Panc1 (cell line): ENCODE results near the genes POU2AF3, POU2AF1 and FDXACB1.

DNA sequence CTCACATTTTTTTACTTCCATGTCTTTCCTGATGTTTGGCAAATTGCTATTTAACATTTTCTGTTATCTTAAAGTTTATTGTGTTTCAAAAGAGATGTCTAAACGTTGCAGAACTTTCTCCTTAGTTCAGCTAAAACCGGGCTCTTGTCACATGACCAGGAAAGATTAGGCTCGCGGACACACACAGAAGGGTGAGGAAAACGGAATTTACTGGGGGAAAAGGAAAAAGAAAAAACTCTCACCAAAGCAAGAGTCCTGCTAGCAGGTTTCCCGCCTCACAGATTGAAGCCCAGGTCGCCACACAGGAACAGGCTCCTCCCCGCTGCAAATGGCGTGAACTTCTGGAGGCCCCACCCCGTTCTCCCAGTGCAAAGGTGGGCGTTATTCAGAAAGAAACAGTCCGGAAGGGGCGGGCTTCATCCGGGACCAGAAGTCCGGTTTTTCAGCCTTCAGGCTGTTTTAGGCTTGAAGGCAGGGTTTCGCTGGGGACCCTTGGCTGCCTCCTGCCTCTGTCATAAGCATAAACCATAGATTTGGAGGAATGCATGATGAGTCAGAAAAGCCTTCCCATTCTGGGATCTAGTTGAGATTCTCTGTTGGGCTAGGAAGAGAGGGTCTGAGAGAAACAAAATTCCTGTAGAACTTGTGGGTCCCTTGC lies 148.4 kb upstream of the POU2AF2 start:
- RRBS, 2 experiments = no CpG with 5 or more reads among the region's 16 CpGs

DNA sequence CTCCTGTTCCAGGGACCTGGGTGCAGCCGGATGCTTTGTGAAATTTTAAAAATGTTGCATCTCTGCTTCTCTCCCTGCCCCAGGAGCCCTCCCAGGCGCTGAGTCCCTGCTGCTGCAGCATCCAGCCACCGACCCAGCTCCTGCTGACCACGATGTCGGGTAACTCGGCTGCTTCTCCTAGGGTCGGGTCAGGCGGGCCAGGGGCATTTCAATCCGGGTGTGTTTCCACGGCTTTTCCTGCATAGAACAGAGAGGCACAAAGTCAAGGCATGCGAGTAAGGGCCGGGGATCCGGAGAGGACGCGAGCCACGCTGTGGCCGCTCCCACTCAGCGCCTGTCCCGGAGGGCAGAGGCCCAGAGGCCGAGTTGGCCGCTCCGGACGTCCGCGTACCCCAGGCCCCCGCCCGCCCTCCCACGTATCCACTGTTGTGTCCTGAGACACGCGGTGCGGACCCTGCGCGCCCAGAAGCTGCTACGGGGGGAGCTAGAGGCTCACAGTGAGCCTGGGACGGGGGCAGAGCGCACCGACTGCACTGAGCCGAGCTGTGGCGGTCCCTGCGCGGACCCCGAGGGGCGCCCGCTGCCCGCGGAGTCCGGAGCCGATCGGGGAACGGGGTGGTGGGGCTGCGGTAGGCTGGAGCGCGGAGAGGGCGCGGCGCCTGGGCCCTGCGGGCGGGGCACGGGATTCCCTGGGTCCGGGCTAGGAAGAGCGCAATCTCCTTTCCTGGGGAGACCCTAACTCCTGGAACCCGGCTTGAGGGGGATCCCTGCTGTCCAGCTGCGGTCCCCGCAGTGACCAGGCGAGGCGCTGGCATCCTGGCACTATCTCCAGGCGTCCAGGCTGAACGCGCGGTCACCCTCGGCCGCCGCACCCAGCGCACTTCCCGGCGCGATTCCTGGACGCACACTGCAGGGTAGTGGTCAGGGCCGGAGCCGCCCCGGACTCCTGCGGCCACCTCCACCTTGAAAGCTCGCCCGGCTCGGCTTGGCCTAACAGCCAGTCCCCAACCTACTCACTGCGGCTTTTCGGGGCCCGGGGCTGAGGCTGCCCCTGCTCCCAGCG lies at the start of gene POU2AF3:
POU2AF3 (plus strand) TSS at position 117 of the 1,063 bp plus-strand sequence.
- RRBS, 2 experiments = 19 to 24% methylated on average over 32 to 36 of the region's 89 CpGs

- RRBS, 2 experiments = 57 to 80% methylated on average over 13 to 17 of the region's 27 CpGs
These were observed at the start of gene POU2AF1 for GRCh38 chr11:111379079-111379607. Gene POU2AF1 (minus strand): TSS chr11:111379275.

GRCh38 chr11:111602993-111603925 lies 1.0 kb downstream of the SIK2 start:
- RRBS, 2 experiments = under 1 to 4% methylated on average over 19 of the region's 37 CpGs

DNA sequence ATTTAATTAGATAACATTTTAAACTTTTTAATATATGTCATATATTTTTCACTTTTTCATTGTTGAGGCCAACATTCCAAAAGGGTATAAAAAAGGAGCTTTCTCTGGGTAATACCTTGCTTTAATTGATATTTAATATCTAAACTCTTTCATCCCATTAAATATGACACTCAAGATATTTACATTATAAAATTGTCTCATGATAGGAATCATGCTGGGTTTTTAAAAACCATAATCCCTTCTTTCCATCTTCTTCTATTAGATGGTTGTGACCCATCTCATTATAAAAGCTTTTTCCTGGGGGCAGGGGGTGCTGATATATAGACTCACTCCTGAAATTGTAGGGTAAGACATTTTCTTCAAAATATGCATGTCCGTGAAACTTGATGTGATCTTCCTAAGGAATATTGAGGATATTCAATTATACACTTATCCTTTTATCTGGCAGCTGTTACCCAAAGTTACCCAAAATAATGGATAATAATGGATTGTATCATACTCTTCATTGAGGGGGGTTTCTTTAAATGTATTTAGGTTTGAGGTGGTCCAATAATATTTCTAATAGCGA lies 10.9 kb downstream of the SIK2 start:
- RRBS, 2 experiments = no CpG with 5 or more reads among the region's 2 CpGs

DNA sequence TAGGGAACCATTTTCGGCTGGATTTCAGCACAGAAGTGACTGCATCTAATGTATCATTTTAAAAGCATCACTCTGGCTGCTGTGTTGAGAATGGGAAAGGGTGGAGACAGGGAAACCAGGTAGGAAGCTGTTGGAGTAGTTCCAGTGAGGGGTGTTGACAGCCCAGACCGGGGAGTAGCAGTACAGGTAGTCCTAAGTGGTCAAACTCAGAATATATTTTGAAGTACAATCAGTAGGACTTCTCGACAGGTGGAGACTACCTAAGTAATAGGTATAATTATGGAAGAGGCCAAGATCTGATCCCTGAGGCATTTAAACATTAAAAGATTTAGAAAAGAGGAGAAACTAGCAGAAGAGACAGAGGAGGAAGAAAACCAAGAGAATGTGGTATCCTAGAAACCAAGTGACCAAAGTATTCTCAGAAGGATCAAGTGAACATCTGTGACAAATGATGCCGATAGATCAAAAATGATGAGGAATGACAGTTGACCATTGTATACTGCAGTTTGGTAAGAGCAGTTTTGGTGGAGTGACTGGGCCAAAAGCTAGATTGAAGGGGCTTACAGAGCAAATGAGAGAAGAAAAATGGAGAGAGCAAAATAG lies 23.0 kb downstream of the SIK2 start:
- RRBS, 2 experiments = no CpG with 5 or more reads among the region's 4 CpGs

- RRBS, 2 experiments = no CpG with 5 or more reads among the region's 12 CpGs
These were observed 38.8 kb downstream of the PPP2R1B start for GRCh38 chr11:111727215-111727949.

- RRBS, 2 experiments = no CpG with 5 or more reads among the region's 13 CpGs
These were observed 31.9 kb downstream of the PPP2R1B start for GRCh38 chr11:111733972-111735036.

DNA sequence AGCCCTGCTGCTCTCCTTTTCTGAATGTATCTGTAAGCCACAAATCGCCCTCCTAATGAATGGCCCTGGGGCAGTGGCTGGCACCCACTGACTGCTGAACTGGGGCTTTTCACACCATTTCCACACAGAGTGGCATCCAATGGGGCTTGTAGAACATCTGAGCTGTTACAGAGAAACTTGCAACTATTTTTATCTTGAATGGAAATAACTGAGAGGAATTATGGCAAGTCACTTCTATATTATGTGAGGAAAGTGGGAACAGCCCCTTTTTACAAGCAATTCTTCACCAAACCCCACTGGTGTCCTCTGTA lies 29.4 kb downstream of the PPP2R1B start:
- RRBS, 2 experiments = no CpG with 5 or more reads among the region's 1 CpG

- RRBS, 2 experiments = 62 to 85% methylated on average over 3 of the region's 21 CpGs
These were observed 28.7 kb downstream of the PPP2R1B start for GRCh38 chr11:111737162-111738220.

DNA sequence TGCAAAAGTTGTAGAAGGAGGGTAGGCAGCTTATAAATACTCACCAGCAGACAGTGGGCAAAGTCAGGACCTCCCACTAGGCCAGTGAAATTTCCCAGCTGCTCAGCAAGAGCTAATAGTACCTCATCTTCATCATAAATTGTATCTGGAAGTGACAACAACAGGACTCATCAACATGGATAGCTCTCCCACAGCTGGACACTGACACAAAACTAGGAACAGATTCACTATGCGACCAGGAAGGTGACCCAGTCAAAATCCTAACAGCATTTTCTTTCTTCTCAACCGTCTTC lies 1.5 kb downstream of the PPP2R1B start:
- RRBS, 2 experiments = no CpG with 5 or more reads among the region's 2 CpGs

DNA sequence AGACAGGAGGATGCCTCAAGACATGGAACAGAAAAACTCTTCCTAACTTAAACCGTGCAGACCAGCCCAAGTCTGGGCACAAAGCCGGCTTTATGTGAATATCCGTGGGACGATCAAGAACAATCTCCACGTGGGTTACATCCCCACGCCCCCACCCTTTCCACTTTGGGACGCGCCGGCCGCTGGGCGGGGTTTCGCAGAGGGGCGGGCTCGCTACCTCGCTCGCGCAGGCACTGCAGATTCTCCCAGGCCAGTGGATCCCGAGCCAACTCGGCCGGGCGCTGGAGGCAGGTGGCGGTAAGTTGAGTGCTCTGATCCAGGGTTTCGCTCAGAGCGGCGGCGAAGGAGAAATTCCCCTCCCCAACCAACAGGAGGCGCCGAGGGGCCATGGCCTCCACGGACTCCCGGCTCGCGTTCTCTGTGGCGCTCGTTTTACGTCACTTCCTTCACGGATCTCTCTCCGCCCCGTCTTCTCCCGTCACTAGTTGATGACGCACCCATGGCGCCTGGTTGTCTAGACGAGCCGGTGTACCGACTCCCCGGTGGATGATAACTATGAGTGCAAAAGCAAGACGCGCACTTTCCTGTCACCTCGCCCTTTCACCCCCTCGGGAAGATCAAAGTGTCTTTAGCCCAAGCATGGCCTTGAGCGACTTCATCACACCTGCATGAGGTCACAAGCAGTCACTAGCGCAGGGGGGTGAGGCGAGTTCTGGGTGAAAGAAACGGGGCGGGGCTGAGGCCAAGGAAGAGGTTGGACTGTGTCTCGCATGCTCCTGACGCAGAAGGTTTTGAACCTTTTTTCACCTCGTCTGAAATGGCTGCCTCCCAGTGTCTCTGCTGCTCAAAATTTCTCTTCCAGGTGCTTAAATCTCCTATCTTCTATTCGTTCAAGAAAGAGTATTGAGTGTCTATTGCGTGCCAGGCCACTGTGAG lies at the start of gene FDXACB1:
FDXACB1 (minus strand) TSS at position 422 of the 936 bp plus-strand sequence.
- RRBS, 2 experiments = under 1 to 7% methylated on average over 14 to 24 of the region's 59 CpGs

DNA sequence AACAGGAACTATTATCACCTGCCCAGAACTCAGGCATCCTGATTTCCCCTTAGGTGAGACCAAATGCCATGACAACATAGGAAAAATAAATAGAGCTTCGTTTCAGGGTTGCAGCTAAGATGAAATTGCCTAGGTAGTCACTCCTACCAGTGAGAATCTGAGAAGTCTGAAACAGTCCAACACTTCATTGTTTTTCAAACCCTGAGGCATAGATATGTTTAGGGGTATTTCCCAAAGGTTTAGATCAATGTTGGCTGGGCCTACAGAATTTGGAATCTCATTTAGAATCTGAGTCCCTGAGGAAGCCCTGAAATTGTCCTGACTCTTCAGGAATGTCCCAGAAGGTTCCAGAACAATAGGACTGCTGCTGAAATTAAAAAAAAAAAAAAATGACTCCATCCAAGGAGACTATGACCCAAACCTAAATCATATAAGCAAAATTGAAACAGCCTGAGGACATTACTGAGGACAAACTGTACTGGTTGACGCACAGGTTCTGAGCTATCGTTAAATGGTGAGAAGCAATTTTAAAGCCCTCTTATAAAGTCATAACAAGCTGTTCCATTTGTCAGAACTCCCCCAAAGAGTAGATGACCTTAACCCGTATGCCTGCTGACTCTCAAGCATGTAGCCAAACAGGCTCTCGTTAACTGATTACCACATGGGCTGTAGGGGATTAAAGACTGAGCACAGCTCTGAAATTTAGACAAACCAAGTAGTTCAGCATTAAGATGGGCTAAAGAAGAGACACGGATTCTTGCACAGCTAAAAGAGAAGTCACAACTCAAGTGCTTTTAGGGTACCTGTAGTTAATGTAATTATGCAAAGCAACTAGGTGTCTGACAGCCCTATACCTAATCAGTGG lies 2.3 kb downstream of the CRYAB start:
- RRBS, 2 experiments = no CpG with 5 or more reads among the region's 6 CpGs

GRCh38 chr11:111922718-111923111 lies 4.0 kb downstream of the C11orf52 start:
- RRBS, 2 experiments = no CpG with 5 or more reads among the region's 1 CpG

GRCh38 chr11:111942841-111943305 lies 5.7 kb downstream of the DIXDC1 start:
- RRBS, 2 experiments = no CpG with 5 or more reads among the region's 9 CpGs

DNA sequence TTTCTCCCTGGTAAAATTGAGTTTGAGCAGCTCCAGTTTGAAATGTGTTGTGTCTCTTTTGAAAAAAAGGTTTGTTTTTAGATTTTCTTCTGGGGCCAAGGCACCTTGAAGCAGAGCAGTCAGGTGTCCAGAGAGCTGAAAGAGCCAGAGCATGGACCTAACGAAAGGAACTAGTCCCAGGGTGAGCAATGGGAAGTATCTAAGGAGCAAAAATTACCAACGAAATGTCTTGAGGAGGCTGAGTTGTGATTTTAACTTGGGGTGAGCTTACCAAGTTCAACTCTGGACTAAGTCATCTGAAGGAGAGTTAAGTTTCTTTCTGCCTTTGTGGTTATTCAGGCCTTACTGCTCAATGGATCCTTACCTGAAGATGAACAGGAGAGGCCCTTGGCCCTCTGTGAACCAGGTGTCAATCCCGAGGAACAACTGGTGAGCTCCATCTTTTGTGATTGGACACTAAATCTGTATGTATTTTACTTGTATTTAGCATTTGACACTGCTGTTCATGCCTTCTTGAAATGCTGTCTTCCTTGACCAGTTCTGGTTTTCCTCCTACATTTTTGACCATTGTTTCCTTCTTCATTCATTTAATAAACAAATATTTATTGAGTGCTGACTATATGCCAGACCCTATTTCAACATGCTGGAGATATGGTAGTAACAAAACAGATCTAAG lies 40.2 kb upstream of the DLAT start:
- RRBS, 2 experiments = no CpG with 5 or more reads among the region's 3 CpGs

DNA sequence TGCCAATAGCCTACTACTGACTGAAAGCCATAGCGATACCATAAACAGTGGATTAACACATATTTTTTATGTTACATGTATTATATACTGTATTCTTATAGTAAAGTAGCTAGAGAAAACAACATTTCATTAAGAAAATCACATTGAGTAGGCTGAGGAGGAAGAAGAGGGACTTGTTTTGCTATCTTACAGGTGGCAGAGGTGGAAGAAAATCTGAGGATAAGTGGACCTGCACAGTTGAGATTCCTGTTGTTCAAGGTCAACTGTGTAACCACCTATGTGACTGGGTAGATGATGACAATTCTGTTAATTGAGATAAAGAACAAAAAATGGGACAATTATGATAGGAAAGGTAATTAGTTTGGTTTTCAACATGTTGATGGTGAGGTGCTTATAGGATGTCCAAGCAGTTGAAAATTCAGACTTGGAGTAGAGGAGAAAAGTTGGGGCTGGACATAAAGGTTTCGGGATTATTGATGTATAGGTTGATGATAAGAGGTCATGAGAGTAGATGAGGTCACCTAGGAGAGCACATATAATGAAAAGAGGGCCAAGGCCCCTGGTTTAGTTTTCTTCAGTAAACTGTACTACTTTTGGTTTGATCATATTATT lies 2.5 kb downstream of the NKAPD1 start:
- RRBS, 2 experiments = no CpG with 5 or more reads among the region's 2 CpGs

- RRBS, 2 experiments = no CpG with 5 or more reads among the region's 4 CpGs
These were observed 35.1 kb downstream of the IL18 start for GRCh38 chr11:112128758-112129279.

- RRBS, 2 experiments = no CpG with 5 or more reads among the region's 11 CpGs
These were observed 2.3 kb downstream of the BCO2 start for GRCh38 chr11:112177328-112178266.

DNA sequence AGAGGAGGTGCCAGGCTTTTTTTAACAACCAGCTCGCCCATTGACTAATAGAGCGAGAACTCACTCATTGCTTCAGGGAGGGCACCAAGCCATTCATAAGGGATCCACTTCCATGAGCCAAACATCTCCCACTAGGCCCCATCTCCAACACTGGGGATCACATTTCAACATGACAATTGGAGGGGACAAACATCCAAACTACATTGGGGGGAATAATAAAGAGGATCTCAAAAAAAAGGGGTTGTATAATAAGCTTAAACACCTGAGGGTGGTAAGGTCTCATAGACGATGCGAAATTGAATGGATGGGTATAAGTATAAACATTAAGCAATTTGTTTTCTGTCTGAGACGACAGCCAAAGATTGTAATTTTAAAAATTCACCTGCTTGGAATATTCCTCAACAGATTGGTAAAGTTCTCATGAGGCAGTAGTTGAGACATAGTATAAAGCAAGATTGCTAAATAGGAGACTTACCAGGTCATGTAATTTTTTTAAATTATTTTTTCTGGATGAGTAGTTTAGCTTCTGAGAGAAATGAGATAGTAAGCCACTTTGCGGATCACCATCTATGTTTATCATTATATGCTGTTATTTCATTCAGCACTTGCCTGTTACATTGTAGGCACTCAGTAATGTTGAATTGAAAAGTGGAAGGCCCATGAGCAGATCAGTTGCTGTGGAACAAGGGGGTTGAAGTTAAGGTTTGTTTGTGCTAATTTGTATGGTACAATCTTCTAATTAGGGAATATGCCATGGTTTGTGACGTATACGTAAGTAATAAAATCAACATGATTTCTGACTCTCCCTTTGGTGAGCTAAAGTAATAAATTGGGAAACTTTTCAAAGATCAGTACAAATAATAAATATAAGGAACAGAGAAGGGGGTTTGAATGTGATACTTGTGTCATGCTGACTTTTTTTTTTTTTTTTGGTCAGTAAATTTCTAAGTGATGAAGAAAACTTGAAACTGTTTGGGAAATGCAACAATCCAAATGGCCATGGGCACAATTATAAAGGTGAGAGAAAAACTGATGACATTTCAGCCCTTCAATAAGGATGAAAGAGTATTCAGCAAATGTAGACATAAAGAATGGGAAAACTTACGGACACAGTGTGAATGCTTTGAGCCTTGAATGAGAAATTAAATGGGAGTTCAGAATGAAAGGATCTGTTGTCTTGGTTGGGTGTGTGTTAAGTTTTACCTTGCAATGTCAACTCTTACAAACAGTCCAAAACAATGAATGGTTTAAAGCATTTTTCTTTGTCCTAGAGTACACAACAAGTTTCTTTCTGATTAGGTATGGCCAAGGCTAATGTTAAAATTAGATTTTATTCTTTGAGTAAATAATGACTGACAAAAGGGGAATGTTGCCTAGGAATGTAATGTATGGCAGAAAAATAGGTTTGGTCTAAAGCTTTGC lies 1.9 kb downstream of the PTS start:
- RRBS, 2 experiments = no CpG with 5 or more reads among the region's 9 CpGs